Measurements from ENCODE around the gene CTLA4.

- PRO-cap = no peak
Observed at GRCh38 chr2:203814479-203814991, 53.0 kb upstream of the CTLA4 start.

GRCh38 chr2:203867330-203868002 lies at the start of gene CTLA4:
Gene CTLA4, plus strand, starts transcription at chr2:203867771.
- PRO-cap = unidirectional peak, plus-strand start at chr2:203867782

DNA sequence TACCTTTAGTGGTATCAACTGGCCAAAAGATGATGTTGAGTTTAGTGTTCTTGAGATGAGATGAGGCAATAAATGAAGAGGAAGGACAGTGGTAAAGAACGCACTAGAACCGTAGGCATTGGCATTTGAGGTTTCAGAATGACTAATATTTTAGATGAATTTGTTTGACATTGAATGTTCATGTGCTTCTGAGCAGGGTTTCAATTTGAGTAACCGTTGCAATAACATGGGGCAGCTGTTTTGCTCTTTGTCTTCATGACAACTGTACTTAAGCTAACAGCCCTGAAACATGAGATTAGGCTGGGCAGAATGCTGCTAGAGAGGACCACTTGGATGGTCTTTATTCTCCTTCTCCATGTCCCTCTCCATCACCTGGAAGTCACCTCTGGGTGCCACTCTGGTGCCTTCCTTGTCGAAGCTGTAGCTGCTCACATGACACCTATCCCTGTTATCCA lies 4.0 kb downstream of the CTLA4 start:
- PRO-cap = bidirectional peak, plus-strand start at position 285 of the sequence, minus-strand start at position 70 of the sequence

GRCh38 chr2:203940022-203940616 lies 3.6 kb downstream of the ICOS start:
- PRO-cap = unidirectional peak, minus-strand start at chr2:203940188; unidirectional peak, minus-strand start at chr2:203940330

- PRO-cap = no peak
Observed at GRCh38 chr2:204145166-204145552, 208.6 kb downstream of the ICOS start.

DNA sequence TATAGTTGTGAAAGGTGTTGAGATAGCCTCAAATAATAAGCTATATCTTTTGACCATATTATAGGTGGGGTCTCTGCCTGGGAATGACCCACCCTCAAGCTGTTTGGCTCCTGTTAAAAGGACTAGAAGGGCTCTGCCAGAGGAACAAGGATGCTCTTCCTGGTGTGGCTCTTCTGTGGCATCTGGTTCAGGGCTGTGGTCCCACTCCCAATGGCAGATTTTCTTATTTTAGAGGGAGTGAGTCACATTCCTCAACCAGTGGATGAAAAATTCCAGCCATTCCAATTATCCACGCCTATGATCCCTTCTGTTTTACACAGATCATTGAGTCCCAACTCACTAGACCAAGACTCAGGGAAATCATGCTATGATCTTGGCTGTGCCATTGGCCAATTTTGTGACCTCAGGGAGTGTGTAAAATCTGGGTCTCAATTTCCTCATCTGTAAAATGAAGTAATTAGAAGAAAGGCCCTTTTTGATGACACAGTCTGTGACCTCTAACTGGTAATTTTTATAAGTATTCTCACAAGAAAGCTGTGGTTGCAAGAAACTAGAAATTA lies 120.0 kb downstream of the PARD3B start:
- PRO-cap = no peak

- PRO-cap = no peak
Observed at GRCh38 chr2:204695214-204695959, 150.1 kb downstream of the PARD3B start.

DNA sequence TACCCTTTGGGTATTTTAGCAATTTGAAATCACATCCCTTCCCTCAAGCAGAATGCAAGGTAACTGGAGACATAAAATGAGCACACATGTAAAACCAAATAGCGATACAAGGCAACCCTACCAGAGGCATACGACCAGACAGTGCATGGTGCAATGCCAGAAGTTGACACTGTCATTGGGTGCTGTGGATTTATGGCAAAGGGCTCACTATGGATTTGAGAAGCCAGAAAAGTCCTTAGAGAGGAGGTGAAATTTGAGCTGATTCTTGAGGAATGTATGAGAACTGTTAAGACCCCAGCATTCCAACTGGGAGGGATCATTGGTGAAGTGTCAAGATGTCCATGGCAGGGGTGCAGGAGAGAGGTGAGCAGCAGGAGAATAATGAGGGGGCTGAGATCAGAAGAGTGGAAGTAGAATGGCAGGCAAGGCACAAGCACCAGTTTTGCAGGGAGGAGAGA lies 342.4 kb downstream of the PARD3B start:
- PRO-cap = no peak

DNA sequence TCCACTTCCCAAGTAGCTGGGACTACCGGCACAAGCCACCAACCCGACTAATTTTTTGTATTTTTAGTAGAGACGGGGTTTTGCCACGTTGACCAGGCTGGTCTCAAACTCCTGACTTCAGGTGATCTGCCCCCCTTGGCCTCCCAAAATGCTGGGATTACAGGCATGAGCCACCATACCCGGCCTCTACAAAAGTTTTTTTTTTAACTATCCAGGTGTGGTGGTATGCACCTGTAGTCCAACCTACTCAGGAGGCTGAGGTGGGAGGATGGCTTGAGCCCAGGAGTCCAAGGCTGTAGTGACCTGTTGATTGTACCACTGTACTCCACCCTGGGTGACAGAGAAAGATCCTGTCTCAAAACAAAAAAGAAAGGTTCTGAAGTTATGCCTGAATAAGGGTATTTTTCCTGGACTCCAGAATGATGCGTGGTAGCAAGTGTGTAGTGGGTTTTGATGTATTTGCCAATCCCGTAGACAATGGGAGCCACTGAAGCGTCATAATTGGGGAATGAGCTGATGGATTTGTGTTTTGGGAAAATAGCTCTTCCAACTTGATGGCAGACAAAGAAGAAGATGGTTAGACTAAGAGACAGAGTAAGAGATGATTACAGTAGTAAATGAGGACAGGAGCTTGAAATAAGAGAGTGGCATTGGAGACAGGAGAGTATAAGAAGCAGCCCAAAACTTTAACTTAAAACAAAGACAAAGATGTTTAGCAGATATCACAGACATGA lies 238.0 kb upstream of the NRP2 start:
- PRO-cap = no peak

DNA sequence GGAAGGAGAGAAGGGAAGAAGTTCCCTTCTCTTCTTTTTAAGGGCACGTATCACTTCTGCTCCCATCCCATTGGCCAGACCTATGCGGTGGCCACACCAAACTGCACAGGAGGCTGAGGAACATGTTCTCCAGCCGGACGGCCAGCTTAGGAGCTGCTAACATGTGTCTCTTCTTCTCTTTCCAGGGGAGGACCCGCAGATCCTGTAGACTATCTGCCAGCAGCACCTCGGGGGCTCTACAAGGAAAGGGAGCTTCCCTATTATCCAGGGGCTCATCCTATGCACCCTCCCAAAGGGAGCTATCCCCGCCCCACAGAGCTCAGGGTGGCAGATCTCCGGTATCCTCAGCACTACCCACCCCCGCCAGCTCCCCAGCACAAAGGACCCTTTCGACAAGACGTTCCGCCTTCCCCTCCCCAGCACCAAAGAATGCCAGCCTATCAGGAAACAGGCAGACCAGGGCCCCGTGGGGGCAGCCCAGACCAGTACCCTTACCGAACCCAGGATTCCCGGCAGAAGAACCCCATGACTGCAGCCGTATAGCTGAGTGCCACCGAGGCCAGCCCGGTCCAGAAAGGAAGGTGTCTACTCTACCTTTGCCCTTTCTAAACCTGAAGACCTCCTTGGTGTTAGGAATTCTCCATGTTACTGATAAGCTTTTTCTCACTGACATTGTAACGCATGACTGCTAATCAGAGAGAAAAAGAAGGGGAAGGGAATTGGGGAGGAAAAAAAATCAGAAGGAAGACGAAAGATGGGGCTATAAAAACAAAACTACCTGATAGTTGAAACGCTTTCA lies 66.8 kb upstream of the NRP2 start:
- PRO-cap = no peak

GRCh38 chr2:205698851-205699309 lies 16.6 kb downstream of the NRP2 start:
- PRO-cap = no peak

- PRO-cap = no peak
Observed at GRCh38 chr2:205703935-205704532, 21.7 kb downstream of the NRP2 start.

GRCh38 chr2:205763595-205764201 lies 81.4 kb downstream of the NRP2 start:
- PRO-cap = no peak

DNA sequence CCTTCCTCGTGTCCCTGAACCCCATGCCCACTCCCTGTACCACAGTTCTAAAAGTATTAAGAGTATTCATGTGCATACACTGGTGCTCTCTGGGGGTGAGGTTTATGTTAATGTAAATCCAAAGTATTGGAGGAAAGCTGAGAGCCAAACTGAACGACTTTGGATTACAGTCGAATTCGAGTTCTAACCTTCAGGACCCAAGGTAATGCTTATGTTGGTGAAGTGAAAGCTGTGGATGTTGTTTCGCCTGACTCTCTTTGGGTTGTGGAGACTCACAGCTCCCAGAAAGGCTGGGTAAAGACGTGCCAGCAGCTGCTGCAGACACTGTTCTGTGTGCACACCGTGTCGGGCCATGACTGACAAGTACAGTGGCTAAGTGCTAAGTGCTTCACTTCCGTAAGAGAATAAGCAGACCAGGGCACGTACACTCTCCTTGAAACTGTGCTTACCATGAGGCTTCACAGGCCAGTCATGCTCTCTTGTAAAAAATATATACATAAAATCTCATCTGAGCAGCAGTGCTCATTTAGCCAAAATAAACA lies 85.9 kb downstream of the NRP2 start:
- PRO-cap = no peak

DNA sequence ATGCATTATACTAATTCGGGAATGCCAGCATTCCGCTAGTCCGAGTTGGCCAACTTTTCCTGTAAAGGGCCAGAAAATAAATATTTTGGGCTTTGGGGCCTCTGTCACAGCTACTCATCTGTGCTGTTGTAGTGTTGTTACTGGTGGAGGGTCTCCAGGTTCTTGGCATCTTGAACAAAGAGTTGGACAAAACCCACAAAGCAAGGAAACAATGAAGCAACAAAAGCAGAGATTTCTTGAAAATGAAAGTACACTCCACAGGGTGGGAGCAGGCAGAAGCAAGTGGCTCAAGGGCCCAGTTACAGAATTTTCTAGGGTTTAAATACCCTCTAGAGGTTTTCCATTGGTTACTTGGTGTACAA lies 154.9 kb downstream of the INO80D start:
- PRO-cap = no peak

- PRO-cap = no peak
Observed at GRCh38 chr2:207107443-207108112, 58.2 kb downstream of the KLF7 start.

DNA sequence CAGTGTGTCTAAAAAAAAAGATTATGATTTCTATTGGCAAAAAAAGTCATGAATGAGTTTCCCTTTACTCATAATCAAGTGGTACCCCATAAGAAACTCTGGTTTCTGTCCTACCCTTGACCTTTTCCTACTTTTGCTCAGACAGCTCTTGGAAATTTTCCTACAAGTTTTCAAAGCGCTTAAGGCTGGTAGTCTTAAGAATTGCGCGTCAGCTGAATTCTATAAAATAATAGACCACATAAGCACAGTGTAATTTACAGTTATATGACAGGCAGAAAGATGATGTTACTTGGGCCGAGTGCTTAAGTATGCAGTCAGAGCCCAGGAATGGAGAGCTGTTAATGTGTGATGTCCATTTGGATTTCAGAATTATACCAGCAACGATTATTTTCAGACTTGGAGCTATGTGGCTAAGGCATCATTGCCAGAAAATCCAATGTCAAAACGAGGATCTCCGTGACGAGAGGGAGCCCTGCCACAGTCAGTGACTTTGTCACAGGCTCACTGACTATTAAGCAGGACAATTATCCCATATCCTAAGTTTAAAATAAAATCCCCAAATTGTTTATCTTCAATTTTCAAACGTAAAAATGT lies 3.5 kb downstream of the KLF7 start:
- PRO-cap = no peak

DNA sequence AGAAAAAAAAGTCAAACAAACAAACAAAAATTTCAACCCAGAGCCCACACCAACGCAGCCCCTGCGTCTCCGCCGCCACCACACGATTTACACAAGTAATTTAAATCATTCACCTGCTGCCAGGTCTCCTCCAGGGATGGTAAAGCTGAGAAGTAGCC lies 515 bp downstream of the KLF7 start:
- PRO-cap = no peak

DNA sequence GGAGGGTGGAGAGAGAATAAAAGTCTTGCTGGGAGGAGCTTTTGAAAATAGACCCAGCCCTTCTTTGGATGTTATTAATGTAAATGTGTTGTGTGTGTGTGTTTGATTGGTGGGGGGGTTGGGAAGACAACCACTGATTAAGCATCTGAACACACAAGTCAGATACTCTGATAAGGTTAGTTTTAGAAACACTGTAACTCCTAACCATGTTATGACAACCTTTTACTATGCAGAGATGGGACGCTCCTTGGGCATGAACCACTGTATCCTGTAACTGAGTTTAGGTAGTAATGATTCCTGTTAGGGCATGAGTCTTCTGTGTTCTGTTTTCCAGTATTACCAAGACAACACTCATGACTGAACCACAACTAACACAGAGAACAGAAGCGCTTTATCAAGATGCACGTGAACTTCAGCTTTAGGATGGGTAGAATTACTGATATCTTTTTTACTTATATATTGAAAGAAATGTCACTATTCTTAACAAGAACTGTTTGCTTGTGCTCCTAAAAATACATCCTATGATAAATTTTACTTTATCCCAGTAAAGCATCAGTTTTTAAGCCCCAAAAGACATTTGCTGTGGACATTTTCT lies 14.1 kb upstream of the CREB1 start:
- PRO-cap = no peak

- PRO-cap = bidirectional peak, plus-strand start at chr2:207624692, minus-strand start at chr2:207624590
Observed at GRCh38 chr2:207624177-207625019, 796 bp downstream of the METTL21A start.

Data from pulmonary lymph node (tissue), 1 donor.